Peritoneum (tissue), 1 donor: ENCODE measurements around the gene AKR1D1.

DNA sequence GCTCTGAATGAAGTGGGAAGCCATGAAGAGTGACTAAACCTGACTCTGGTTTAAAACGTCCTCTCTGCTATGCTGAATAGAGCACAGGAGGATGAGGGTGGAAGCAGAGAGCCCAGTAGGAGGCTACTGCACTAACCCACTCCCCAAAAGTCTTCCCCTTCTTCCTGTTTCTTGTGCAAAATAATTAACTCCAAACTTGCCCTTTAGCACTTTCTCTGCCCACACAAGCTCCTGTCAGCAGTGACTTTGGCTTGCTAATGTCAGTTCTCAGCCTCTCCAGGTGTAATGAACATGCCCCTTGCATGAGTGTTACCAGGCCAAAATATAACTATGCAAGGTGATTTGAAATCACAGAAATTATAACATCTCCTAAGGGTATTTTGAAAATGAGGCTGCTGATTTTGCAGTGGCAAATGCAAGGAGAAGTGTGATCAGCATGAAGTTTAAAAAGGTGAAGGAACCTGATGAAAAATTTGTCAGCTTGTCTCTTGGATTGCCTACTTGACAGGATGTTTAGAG is 3.8 kb upstream of the PTN start:
- PRO-cap: no peak

DNA sequence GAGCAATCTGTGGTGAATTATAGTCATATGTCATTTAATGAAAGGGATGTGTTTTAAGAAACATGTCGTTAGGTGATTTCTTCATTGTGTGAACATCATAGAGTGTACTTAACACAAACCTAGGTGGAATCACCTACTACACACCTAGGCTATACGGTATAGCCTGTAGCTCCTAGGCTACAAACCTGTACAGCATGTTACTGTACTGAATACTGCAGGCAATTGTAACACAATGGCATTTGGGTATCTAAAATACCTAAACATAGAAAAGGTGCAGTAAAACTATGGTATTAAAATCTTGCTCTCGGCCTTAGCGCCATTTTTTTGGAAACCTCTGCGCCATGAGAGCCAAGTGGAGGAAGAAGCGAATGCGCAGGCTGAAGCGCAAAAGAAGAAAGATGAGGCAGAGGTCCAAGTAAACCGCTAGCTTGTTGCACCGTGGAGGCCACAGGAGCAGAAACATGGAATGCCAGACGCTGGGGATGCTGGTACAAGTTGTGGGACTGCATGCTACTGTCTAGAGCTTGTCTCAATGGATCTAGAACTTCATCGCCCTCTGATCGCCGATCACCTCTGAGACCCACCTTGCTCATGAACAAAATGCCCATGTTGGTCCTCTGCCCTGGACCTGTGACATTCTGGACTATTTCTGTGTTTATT is 170.1 kb upstream of the PTN start:
- PRO-cap: no peak

DNA sequence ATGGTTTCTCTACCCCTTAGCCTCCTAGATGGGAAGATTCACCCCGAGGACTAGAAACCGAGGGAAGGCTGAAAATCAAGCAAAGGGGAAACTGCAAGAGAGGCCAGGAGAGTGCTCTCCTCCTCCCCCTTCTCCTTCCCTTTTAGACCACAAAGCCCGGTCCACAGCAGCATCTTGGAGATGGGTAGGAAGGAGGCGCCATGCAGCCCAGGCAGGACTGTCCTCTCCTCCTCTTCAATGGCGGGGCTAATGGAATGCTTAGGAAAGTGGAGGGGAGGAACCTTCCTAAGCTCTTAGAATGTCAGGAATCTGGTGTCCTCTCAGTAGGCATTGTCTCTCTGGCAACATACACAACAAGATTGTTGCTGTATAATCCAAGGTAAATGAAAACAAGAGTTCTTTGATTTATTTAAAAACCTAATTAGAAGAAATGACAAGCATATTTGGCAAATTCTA is 185.2 kb downstream of the DGKI start:
- PRO-cap: no peak

GRCh38 chr7:137876336-137877271 is 29.8 kb upstream of the DGKI start:
- PRO-cap: no peak

- PRO-cap: no peak
These were observed 32.5 kb upstream of the DGKI start for GRCh38 chr7:137879038-137880010.

DNA sequence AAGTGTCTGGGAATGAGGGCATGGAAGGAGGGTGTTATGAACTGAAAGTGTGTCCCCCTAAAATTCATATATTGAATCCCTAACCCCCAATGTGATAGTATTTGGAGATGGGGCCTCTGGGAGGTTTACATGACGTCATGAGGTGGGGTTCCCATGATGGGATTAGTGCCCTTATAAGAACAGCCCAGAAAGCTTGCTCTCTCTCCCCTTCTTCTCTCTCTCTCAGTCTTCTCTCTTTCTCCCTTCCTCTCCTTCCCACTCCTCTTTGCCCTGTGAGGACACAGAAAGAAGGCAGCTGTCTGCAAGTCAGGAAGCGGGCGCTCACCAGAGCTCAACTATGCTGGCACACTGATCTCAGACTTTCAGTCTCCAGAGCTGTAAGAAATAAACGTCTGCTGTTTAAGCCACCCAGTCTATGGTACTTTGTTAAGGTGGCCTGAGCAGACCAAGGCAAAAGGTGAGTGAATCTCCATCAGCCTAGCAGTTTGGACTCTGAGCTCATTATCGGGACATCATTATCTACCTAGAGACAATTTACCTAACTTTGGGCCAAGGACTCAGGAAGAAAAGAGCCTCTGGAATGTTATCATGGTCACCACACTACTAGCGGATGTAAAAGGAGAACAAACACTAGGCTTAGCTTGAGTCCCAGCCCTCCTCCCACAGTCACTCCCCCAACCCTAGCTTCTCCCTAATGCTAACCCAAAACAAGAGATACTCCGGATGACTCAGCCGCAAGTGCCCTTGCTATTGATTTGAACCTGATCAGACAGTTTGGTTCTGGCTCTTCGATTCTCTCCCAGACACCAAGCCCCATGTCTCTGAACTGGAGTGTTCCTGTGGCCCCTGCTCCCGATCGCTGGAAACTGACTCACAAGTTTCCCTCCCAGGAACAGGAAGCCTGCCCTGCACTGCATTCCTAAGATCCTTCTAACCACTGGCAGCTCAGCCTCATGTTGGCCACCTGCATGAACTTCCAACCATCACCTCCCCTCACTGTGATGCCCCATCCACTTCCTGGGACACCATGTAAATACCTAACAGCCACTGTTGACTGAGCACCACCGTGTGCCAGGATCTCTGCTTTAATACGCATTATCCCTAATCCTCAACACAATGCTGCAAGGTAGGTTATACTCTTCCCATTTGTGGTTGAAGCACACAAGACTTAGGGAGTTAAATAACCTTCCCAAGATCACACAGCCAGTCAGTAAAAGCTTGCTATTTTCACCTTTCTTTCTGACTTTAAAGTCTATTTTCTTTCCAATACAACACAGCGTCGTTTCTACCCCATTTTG is 34.6 kb downstream of the CREB3L2 start:
- PRO-cap: no peak

- PRO-cap: no peak
These were observed 16.5 kb downstream of the CREB3L2 start for GRCh38 chr7:137985213-137985922.

DNA sequence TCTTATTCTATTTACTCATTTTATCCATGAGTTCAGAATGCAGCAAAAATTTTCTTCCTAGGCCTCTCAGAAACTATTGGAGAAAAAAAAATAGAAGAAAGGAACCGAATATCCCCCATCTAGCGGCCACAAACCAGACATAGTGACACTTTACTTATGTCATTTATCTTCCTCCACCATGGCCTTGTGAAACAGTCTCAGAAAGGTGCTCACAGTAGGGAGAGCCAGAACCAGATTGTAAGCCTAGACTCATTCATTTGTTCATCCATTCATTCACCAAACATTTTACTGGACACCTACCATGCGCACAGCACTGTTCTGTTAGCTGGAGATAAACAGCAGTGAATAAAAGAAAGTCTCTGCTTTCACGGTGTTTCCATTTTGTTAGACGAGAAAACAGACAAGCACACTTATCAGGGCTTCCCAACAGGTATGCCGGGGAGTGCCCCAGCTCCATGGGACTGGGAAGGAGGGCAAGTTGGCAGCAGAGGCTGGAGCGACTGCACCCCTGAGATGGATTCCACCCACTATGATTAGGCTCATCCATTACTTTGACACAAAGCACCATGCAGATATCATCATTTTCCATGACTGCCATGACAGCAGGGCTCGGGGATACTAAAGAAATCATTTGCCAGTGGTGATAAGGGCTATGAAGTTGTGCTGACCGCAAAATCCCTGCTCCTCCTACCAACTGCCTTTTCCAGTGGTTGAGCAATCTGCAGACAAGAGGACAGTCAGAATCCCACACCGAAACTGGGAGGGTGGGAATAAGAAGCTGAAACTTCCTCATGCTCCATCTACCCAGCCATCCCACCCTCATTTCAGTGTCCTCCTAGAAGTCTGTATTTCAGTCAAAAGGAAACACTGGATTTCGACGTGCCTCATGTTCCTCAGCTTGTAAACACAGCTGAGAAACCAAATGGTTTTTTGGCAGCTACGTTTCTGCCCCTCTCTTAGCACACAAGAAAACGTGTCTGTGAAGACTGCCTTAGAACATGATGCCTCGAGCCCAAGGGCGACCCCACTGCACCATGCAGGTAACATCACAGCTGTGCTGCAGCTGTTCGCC is 15.6 kb downstream of the CREB3L2 start:
- PRO-cap: no peak

DNA sequence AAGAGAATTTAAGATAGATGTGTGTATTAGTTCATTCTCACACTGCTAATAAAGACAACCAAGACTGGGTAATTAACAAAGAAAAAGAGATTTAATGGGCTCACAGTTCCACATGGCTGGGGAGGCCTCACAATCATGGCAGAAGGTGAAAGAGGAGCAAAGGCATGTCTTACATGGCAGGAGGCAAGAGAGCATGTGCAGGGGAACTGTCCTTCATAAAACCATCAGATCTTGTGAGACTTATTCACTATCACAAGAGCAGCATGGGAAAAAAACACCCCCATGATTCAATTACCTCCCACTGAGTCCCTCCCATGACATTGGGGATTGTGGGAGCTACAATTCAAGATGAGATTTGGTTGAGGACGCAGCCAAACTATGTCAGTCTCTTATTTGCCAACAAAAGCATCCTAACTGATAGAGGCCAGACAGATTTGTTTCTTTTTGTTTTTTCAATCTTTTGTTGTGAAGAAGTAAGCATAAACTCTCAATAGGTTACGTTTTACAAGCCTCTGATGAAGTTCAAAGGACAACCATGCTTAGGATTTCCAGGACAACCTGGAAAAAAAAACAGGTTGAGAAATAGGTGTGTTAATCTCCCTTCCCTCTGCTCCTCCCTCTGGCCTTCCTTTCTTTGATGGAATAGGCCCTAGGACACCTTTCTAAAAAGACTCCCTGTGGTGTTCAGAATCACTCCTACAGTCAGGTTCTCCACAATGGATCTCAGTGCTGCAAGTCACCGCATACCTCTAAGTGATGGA is at the start of gene AKR1D1:
AKR1D1 (plus strand) TSS at position 657 of the 761 bp plus-strand sequence.
- PRO-cap: no peak

DNA sequence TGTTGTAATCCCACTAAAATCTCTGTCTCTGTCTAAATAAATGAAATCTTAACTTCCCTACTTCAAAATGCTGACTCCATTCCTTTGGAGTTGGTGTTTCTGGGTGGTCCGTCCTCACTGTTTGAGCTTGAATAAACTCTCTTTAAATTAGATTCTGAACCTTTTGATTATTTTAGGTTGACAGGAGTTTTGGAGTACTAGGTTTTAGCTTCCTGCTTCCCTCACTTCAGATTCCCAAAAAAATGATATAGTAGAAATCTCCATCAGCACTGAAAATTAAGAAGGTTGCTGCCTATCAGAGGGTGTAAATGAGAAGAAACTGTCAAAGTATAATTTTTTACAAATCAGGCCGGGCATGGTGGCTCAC is 49.7 kb downstream of the AKR1D1 start:
- PRO-cap: no peak

GRCh38 chr7:138169604-138170110 is 93.4 kb downstream of the AKR1D1 start:
- PRO-cap: no peak

- PRO-cap: no peak
These were observed 110.8 kb downstream of the AKR1D1 start for GRCh38 chr7:138187142-138187461.

DNA sequence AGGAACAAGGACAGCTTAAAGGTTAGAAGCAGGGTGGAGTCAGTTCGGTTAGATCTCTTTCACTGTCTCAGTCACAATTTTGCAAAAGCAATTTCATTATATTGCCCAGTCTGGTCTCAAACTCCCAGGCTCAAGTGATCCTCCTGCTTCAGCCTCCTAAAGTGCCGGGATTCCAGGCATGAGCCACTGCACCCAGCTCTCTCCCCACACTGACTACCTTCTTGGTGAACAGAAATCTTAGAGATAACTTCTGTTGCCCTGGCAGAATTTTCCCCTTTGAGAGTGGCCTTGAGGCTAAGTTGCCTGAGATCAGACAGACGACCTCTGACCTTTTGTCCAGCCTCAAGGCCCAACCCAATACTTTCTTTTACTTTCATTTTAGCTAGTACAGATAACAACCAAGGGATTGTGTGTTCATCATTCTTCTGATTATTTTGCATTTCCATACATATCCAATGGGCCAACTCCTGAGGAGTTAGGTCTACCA is 146.1 kb upstream of the TRIM24 start:
- PRO-cap: no peak

DNA sequence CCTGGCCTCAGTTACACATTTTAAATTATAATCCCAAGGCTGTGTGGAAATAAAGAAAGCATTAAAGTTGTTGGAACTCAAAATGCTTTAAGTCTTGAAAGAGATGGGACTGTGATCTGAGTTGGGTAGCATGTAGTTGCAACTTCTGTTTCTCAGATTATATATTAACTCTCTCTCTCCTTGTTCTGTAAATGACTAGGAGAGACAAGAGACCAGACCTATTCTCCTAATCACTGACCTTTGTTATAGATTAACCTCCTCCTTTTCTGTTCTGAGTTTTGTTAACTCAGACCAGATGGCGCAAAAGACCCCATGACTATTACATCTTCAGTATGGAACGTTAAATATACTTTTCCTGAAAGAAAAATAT is 143.7 kb upstream of the TRIM24 start:
- PRO-cap: no peak

DNA sequence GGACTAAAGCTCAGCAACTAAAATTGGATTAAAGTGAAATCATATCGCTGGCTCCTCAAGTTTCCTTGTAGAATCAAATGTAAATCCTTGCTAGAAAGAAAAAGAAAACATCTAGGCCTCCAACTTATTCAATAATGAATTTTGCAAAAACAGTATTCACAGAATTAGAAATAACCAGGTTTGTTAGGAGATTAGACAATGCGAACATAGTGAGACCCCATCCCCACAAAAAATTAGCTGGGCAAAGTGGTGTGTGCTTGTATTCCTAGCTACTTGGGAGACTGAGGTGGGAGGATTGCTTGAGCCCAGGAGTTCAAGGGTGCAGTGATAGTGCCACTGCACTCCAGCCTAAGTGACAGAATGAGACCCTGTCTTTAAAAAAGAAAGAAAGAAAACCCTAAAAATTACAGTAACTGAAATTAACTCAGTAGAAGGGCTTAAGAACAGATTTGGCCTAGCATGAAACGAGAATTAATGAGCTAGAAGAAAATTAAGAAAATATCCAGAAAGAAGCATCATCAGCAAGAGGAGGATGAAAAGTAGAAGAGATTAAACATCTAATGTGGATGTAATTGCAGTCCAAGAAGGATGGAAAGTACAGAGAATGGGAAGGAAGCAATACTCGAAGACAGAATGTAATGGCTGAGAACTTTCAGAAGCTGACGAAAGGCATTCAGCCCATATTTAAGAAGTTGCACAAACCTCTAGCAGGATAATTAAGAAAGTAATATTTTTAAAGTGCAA is 60.4 kb downstream of the TRIM24 start:
- PRO-cap: no peak

DNA sequence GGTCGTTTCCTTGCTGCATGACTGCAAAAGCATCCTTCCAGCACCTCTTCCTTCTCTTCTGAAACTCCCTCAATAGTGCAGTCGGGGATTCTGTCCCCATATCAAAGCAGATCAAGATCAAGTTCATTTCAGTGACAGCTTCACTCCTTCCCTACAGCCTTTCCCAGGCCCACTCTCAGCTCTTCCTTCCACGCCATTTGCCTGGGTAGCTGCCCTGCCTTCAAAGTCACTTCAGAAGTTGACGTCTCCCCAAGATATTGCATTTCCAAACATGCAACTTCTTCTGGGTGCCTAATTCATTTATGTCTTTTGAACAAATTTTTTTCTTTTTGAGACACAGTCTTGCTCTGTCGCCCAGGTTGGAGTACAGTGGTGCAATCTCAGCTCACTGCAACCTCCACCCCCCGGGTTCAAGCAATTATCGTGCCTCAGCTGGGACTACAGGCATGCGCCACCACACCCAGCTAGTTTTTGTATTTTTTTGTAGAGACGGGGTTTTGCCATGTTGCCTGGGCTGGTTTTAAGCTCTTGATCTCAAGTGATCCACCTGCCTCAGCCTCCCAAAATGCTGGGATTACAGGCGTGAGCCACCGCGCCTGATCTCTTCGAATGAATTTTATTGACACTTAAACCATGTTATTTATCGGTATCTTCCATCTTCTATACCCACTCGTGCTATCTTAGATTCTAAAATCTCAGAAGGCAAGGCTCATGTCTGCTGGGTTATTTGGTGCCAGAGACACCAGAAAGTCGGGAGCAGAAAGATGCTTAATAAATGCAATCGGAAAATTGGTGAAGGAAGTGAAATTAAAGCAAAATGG is 36.1 kb upstream of the ATP6V0A4 start:
- PRO-cap: no peak

DNA sequence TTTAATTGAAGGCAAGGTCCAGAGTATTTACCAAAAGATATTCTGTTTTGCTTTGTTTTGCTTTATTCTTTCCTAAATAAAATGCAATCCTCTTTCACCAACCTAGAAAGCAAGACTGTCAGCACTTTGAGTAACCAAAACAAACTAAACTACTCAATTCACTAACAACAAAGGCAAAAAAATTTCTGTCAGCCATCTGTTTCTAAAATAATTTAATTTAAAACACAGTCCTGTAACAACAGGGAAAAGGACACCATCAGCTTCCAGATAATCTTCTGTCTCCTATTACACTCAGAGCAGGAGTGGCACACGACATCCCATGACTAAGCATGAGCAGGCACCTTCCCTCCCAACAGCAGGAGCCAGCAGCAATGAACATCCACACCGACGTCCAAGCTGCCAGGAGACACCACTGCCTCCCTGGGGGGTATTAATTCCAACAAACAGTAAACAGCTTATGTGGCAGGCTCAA is 45.8 kb downstream of the KIAA1549 start:
- PRO-cap: no peak

DNA sequence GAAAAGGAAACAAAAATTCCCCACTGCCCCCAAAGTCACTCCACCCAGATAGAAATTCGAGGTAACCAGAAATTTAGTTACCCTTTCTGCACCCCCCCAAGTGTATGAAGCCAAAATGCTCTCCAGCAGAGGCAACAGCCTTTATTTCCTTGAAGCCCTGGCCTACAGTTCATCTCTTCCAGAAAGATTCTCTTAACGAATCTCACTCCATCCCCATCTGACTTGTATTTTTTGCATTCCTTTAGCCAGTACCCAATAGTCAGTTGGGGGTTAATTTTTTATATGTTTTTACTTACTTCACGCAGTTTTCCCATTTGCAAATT is 32.6 kb downstream of the ZC3HAV1 start:
- PRO-cap: no peak

DNA sequence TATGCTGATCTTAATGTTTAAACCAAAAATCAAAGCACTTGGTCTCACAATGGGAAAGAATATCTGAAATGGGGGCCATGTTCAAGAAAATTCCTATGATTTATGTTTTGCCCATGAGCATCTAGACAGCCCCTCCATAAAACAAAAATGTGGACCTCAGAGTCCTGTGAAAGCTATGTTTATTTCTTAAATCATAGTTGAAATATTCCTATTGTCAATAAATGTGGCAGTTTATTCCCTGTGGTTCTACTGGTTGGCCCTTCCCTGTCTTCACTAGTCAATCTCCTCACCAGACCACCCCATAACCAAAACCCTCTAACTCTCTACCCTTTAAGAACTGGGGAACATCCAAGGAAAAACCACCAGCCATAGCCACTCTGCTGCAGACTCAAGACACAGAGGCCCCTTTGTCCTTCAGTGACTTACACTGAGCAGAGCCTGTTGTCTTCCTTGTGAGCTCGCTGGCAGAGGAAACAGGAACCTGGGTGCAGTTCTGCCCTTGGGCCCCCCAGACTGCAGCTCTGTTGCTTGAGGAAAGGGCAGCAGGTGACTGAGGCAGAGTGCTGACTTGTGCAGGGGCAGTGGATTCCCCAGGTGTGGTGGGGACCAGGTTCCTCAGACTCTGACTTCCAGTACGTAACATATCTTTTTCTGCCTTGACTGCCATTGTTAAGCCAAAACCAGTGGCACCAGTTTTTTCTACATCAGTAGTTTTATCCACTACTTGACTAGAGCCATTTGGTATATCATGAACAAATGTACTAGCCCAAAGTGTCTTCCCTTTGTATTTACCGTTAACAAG is 30.6 kb downstream of the ZC3HAV1 start:
- PRO-cap: no peak

DNA sequence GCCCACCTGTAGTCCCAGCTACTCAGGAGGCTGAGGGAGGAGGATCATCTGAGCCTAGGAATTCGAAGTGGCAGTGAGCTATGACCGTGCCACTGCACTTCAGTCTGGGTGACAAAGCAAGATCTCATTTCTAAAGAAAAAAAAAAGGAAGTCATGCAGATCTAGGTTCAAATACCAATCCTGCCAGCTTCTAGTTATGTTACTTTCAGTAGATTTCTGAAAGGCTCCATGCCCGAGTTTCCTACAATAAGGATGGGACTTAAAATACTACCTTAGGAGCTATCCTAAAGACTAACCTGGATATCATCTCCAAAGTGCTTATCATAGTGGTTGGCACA is 4.5 kb downstream of the ZC3HAV1 start:
- PRO-cap: no peak